Epithelial cell of esophagus (primary cell): ENCODE measurements around the genes IDI1 and ADARB2.

- RRBS = no CpG with 5 or more reads among the region's 16 CpGs
Measured at GRCh38 chr10:246272-247108, 111.2 kb downstream of the ZMYND11 start.

DNA sequence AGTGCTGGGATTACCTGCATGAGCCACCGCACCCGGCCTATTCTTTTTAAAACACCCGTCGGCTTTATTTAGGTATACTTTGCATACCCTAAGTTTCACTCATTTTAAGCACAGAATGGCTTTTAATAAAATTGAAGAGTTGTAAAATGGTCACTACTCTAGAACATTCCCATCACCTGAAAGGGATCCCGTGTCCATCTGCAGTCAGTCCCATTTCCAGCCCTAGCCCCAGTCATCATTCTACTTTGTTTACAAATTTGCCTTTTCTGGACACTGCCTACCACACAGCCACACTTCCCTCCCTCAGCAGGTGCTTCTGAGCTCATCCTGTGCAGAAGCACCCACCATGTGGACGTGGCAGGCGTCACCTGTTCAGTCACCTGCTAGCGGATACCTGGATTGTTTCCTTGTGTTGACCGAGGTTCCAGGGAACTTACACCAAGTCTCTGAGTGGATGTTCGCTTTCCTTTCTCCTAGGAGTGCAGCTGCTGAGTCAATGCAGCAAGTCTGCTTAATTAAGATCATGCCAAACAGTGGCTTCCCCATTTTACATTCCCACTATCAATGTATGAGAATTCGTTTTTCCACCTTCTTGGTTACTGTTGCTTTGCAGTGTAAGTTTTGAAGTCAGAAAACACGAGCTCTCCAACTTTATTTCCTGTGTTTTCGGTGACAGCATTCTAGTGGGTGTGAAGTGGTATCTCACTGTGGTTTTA is 198.1 kb downstream of the ZMYND11 start:
- RRBS = no CpG with 5 or more reads among the region's 13 CpGs

DNA sequence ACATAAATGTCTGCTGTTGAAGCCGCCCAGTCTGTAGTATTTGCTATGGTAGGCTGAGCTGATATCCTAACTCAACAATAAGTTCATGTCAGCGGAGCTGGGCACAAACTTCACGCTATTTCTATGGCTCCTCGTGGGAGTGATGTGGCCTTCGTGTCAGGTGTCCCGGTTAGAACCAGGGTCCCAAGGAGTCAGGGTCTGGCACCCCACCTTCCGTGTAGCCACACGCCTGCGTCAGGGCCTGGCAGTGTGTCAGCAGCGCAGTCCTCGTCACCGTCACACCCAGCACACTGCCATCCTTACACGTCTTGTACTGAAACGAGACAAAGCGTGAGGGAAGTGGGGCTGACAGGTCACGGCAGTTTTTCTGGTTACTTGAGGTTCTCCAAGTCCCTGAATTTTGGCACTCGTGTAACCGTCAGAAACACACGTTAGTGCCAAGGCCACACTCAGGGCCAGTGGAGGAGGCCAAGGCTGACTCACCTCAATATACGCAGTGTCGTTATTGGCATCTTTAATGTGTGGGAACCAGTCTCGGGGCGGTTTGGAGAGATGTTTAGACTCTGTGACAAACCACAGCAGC is 254.6 kb downstream of the ZMYND11 start:
- RRBS = no CpG with 5 or more reads among the region's 23 CpGs

GRCh38 chr10:415639-416409 is 273.6 kb downstream of the DIP2C start:
- RRBS = no CpG with 5 or more reads among the region's 29 CpGs

GRCh38 chr10:435934-436749 is 253.3 kb downstream of the DIP2C start:
- RRBS = no CpG with 5 or more reads among the region's 19 CpGs

GRCh38 chr10:444147-445087 is 245.1 kb downstream of the DIP2C start:
- RRBS = no CpG with 5 or more reads among the region's 26 CpGs

GRCh38 chr10:584349-584877 is 105.1 kb downstream of the DIP2C start:
- RRBS = no CpG with 5 or more reads among the region's 43 CpGs

DNA sequence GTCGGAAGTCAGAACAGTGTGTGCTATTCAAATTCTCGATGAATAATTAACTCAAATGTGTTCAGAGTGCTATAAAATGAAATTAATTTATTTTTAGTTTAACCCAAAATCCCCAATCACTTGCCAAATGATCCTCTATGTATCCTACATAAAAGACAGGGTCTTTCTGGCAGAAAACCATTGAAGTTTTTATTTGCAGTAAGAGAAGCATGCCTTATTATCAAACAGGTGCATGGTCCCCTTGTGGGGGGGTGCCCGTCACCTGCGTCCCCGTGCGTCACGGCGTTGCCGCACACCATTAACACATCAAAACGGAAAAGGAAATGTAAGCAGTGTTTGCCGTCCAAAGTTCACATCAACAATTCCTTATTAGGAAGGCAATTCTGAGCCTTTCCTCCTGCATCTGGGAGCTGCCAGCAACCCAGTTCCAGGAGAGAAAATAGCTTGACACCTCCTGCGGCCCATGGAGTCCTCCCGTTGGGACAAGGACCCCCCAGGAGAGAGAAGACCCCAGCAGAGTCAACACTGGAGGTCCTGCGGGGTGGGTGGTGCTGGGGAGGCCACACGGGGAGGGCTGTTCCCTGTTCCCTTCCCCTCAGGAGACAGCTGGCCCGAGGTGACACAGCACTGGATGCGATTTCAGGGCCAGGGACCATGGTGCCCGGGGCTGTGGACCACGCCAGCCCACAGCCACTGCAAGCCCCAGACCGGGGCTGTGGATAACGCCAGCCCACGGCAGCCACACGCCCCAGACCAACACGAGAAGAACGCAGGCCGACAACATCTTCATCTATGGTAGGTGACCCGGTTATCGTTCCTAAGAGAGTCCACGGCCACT is 39.6 kb downstream of the DIP2C start:
- RRBS = 85% methylated on average over 7 of the region's 29 CpGs

- RRBS = no CpG with 5 or more reads among the region's 13 CpGs
Measured at GRCh38 chr10:652260-652688, 37.2 kb downstream of the DIP2C start.

- RRBS = no CpG with 5 or more reads among the region's 10 CpGs
Measured at GRCh38 chr10:824623-825551, 106.6 kb downstream of the LARP4B start.

DNA sequence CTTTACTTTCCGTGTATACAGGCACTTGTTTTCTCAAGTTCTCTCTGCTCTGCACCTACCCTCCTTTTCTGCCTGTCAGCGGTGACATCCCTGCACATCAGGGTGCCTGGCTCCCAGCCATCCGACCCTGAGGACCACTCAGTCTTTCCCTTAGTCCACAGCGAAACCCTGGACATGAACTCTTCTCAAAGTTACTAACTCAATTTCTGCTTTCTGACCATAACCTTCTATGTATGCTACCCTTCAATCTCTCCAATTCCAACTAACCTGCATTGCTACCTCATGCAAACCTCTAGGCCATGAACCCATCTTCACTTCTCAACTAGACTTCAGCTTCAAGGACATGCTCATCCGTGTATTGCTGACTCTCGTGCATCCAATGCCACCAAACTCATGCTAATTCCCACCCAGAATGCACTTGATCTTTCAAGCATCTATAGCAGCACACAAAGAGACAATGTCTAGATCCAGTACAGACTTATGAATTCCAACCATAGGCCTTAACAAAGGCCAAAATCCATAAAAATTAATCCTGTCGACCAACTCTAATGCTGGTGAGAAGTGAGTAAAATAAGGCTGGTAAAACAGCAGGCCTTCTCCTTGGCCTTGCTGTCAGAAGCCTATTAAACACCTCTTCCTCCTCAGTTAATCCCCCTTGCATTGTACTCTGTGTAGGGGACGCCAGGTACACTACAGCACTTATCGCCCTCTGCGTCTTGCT is 102.9 kb downstream of the LARP4B start:
- RRBS = no CpG with 5 or more reads among the region's 10 CpGs

DNA sequence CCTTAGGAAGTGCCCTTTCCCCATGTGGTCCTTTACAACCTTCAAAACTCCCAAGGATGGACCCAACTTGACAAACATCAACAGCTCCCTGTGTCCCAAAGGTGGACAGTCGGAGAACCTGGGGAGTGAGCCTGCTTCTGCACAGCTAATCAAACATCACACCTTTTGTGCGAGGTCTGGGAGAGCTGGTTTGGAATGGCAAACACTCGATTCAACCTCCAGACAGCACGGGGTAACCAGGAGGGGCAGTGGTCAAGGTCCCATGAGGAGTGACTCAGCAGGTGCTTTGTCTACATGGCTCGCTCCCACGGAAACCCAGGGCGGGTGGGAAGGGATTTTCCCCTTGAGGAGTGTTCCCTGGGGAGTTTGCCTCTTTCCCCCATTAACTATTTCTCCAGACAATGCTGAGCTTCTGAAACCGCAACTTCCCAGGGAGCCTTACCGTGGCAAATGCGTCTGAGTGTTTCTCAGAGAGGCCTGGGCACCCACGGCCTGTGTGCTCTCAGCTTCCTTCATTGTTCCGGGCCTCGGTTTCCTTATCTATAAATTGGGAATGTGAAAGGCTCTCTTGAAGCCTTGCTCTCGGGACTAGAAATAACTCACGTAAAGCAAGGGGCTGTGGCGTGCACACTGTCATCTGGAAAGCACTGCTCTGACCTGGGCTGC is 14.1 kb upstream of the GTPBP4 start:
- RRBS = no CpG with 5 or more reads among the region's 16 CpGs

GRCh38 chr10:986990-988183 is 847 bp upstream of the GTPBP4 start:
- RRBS = 3% methylated on average over 3 of the region's 42 CpGs

- RRBS = no CpG with 5 or more reads among the region's 14 CpGs
Measured at GRCh38 chr10:1009890-1010655, 15.6 kb downstream of the IDI2 start.

- RRBS = no CpG with 5 or more reads among the region's 6 CpGs
Measured at GRCh38 chr10:1047376-1047863, 1.5 kb downstream of the IDI1 start.

GRCh38 chr10:1048984-1050114 is at the start of gene IDI1:
TSS of gene IDI1 (minus strand) at chr10:1049119.
- RRBS = 1% methylated on average over 9 of the region's 90 CpGs

DNA sequence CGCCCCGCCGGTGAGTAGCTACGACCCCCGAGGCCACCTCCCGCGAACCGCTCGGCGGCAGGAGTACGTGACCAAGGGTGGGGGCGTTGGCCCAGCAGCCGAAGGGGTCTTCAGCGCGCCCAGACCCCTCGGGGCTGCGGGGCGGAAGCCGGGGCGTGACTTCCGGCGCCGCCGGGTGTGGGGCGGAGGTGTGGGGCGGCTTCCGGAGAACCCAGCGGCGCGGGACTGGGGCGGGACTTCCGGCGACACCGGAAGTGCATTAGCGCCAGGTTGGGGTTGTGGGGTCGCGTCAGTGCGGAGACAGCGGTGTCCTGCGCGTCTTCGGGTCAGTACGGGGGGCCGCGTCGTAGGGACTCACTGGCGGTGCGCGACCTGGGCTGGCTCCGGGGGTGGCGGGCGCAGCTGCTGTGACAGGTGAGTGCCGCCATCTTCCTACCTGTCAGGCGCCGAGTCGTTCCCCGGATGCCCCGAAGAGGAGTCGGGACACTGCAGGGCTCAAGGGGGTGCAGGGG is 426 bp downstream of the WDR37 start:
- RRBS = 3% methylated on average over 13 of the region's 59 CpGs

- RRBS = no CpG with 5 or more reads among the region's 15 CpGs
Measured at GRCh38 chr10:1400134-1400689, 337.1 kb downstream of the ADARB2 start.

DNA sequence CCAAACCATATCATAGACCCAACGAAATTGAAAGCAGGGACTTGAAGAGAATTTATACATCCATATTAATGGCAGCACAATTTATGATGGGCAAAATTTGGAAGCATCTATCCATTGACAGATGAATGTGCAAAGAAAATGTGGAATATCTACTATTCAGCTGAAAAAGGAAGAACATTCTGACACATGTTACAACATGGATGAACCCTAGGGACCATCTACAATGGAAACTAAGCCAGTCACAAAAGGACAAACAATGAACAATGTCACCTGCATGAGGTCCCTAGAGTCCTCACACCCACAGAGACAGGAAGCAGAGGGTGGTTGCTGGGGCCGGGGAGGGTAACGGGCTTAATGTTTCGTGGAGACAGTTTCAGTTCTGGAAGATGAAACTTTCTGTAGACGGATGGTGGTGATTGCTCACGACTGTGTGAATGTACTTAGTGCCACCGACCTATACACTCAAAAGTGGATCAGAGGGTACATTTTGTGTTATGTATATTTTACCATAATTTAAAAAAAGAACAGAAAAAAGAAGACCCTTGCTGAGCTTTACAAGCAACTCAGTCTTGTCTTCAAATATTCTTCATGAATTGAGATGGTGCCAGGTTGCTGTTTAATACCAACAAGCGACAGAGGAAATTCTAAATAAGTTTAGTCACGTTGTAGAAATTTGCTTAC is 282.9 kb downstream of the ADARB2 start:
- RRBS = no CpG with 5 or more reads among the region's 9 CpGs

DNA sequence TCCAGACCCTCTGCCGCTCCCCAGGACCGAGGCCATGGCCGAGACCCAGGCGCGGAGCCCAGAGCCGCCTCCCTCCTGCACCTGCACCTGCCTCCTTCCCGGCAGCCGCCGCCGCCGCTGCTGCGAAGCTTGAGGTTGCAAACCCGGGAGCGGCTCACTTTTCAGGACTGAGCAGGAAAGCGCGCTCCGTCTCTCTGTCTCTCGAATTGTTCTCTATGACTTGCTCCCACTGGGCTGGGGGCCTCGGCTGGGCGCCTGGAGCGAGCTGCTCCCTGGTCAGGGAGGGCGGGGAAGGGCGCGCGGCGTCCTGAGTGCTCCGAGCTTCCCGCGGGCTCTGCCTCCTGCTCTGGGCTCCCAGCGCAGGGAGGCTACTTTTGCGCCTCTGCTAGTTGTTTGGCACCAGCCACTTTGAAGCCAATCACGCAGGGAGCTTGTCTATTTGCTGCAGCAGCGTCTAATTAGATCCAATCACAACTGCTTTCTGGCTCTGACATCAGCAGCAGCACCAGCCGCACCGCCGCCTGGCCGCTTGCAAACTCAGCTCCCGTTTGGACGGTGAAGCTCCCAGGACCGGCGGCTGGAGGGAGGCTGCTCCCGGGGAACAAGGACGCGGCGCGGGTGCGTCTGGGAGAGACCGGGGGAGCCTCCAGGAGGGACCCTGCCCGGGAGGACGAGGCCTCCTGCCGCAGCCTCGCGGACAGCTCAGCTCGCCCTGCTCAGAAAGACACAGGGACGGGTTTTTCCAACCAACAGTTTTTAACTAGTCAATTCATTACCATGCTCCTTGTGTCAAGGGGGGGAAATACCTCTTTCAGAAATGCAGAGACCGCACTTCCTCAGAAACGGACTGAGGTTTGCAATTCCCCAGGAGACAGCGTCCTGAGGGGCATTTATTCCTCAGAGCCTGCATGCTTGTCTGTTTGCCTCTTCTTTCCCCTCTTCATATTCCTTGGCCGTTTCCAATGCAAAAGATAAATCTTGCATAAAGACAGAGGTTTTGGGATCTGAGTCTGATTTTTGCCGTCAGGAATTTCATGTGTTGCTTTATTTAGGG is at the start of gene ADARB2:
TSS of gene ADARB2 (minus strand) at position 411 of the 1,054 bp plus-strand sequence.
- RRBS = 1% methylated on average over 13 of the region's 60 CpGs